GM19240 (cell line): ENCODE measurements around the gene LARP1.

DNA sequence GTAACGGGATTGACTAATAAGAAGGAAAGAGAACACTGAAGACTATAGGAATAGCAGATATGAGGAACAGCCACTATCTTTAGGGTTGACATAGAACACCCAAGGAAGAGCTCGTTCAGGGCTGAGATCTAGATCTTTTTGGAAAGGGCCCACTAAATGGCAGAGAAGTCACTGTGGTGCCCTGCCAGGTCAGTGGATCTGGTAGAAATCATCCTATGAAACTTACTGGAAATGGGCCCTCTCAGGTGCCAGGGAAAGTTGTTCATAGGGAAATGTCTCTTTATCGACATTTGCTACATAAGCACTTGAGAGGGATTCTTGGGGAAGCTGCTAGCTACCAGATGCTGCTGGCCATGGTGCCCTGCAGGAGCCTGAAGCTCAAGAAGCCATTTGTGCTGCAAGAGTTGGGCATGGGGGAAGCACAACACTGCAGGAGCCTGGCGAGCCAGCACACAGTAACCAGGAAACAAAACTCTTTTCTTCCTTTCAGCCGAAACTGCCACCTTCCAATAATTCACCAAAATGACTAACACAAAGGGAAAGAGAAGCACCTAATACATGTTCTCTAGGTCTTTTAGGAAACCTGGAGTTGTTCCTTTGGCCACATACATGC, 26.4 kb upstream of the LARP1 start:
- RRBS, result no CpG with 5 or more reads among the region's 5 CpGs

GRCh38 chr5:154755273-154755990, at the start of gene LARP1:
Gene LARP1 (plus strand): TSS chr5:154755377.
- RRBS, result 3% methylated on average over 20 of the region's 91 CpGs

- RRBS, result 2% methylated on average over 23 of the region's 82 CpGs
Measured at GRCh38 chr5:154756706-154757603, 1.8 kb downstream of the LARP1 start.

- RRBS, result no CpG with 5 or more reads among the region's 10 CpGs
Measured at GRCh38 chr5:154810952-154811935, 39.2 kb downstream of the FAXDC2 start.

DNA sequence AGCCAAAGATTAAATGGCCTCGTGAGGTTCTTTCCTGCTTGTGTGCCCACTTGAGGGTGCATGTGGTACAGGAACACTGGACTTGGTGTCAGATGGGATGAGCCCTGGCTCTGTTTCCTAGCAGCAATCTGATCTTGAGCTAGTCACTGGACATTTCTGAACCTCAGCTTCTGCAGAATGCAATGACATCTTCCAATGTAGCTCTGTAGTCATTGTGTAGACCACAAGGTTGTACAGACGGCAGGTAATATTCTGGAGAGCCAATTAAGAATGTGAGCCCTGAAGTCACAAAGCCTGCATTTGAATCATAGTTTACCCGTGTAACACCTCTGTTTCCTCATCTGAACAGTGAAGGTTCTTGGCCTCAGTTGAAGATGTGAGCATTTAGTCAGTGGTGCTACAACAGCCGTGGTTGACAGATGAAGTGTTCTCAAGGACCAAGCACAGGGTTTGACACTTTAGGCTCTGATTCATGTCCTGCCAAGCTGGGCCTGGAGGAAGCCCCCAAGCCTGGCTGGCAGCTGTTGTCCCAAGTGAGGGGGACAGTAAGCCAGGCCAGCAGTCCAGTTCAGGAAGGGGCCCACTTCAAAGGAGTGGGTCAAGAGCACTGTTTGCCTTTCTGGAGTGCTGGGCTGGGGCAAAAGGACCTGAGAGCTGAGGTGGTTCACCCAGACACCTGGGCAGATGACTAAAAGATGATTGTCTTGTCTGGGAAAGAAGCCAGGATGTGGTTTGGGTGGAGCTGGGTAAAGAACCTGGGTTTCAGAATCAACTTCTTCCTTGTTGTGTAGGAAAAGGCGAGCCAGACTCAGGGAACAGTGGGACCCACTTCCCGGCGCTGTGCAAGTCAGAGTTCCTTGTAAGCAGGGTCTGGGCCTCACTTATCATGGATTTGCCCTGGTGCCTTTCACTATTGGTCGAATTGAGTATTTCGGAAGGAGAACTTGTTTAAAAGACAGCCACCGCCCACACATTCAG, 20.7 kb downstream of the FAXDC2 start:
- RRBS, result no CpG with 5 or more reads among the region's 10 CpGs

GRCh38 chr5:154830369-154830808, 20.0 kb downstream of the FAXDC2 start:
- RRBS, result no CpG with 5 or more reads among the region's 2 CpGs

DNA sequence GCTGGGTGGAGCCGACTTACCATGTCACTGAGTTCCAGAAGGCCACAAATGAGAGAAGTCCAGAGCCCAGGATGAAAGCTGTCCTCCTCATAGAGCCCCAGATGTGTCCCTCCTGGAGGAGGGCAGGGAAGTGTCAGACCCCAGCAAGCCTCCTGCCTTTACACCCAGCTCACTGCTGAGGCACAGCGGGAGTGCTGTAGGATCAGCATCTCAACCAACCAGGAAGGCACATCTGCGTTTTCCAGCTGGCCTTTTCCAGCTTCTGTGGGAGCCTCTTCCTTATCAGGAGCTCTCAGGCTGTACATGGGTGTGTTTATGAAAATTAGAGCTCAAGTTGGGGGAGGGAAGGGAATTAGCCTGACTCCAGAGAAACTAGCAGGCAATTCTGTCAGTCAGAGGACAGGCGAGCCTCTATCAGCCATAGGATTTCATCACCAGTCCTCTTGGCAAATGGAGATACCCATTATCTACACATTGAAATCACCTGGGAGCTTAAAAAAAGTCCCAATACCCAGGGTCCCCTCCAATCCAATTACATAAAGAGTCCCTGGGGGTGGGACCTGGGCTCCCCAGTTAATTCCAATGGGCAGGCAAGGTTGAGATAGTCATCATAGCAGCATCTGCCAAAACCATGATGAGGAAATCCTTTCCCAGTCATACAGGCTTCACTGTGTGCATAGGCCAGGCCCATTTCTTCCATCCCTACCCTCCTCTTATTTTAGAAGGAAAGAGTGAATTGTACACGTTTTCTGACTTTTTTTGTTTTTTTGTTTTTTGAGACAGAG, 15.4 kb downstream of the FAXDC2 start:
- RRBS, result no CpG with 5 or more reads among the region's 5 CpGs

DNA sequence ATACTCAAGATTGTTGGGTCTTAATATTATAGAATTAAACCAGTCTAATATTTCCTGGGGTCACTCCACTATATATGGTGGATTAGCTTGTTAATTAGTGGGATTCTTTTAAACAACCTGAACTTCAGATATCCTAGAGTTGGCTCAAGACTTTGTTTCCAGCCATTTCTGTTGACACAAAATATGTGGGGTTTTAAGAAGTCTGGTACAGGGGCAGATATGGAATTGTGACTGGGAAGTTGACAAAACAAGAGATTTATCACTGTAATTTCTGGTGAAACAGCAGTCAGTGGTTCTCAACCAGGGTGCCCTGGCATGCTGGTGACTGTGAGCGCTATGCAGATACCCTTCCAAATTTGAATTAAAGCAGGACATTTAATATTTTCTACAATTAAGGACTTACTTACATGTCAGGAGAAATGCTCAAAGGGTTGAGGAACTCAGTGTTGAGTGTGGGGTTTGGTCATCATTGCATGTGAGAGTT, 18.6 kb downstream of the CNOT8 start:
- RRBS, result no CpG with 5 or more reads among the region's 1 CpG

- RRBS, result no CpG with 5 or more reads among the region's 4 CpGs
Measured at GRCh38 chr5:155402815-155403391, 389.3 kb downstream of the KIF4B start.

DNA sequence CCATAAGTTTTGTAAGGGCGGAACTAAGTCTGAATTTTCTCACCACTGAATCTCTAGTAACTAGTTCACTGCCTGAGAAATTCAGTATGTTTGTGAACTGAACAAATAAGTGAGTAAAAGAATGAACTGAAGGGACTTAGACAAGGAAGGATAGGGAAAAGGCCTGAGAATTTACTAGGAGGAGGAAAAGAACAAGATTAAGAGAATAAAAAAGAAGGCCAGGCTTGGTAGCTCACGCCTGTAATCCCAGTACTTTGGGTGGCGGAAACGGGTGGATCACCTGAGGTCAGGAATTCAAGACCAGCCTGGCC, 122.3 kb downstream of the SGCD start:
- RRBS, result no CpG with 5 or more reads among the region's 4 CpGs

DNA sequence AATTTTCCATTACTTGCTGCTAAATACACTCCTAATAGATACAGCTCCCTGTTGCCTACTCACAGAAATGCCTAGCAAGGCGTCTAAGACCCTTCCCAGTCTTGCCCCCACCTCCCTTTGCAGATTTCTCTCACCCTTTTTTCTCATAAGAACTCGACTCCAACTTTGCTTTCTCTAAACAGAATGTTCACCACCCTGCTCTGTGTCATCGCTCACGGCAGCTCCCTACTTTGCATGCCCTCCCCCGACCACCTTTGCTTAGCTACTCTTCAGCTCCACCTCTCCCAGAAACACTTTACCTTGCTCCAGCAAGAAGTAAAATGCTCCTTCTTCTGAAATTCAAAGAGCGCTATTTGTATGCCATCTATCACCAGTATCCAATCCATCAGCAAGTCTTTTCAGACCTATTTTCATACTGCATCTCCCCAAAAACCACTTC, 15.2 kb upstream of the PPP1R2B start:
- RRBS, result no CpG with 5 or more reads among the region's 6 CpGs

DNA sequence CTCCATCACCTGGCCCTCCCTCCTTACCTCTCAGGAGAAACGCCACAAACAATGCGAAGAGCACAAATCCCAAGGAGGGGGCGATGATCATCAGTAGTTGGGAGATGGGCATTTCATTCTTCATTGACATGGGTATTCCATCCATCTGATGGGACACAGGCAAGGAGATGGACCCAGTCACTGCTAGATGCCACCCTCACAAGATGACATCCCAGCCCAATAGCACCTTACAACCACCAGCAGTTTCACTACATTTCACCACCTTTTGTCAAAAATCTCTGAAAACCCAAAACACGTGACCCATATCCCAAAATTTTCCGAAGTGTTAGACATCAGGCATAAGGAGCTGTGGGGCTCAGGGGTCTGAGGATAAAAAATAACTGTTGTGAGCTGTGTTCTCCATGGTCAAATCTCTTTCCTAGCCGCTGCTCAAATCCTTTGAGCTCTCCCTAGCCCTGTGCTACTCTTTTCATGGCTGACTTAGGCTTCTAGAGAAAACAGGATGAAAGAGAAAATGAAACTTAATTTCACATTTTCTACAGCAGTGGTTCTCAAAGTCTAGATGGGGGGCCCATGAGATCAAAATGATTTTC, 40.9 kb downstream of the TIMD4 start:
- RRBS, result no CpG with 5 or more reads among the region's 6 CpGs

- RRBS, result no CpG with 5 or more reads among the region's 2 CpGs
Measured at GRCh38 chr5:156972164-156972726, 9.2 kb upstream of the TIMD4 start.

GRCh38 chr5:157233638-157233972, 32.3 kb upstream of the CYFIP2 start:
- RRBS, result no CpG with 5 or more reads among the region's 2 CpGs

- RRBS, result no CpG with 5 or more reads among the region's 3 CpGs
Measured at GRCh38 chr5:157270017-157270510, 4.1 kb downstream of the CYFIP2 start.

DNA sequence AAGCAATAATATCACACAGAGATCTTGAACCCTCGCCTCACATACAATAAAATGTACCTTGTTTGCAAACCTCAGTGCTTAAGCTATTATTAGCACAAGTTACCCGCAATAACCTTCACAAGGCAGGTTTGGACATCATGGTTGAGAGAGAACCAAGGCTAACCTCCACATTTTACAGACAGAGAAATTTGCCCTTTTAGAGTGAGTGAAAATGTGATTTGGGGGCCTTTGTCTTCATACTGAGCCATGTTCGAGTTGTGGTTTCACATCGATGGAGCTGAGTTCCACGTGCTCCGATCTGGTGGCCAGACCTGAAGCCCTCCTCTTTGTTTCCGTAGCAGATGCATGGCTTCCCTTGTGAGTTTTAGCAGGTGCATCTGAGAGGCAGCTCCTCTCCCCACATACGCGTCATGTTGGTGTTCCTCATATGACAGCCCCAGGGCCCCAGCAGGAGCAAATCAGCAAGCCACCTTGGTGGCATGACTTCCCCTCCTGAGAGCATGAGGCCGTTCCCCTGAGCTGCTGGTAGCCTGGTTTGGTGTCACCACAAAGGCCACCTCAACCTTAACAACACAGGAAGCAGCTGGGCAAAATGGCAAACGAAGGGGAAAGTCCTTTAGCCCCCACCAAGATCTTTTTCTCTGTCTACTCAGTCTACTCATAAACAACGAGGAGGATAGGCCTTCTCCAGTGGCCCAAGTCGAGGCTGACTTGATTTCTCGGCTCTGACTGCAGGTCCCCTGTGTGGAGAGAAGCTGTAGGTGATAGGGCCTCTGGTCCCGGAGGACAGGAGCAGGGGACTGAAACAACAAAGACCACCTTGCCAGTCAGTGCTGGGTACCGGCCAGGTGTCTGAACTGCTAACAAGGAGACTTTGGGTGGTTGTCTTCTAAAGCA, 5.8 kb downstream of the CYFIP2 start:
- RRBS, result 5% methylated on average over 2 of the region's 16 CpGs

GRCh38 chr5:157286574-157287319, 20.8 kb downstream of the CYFIP2 start:
- RRBS, result no CpG with 5 or more reads among the region's 10 CpGs

DNA sequence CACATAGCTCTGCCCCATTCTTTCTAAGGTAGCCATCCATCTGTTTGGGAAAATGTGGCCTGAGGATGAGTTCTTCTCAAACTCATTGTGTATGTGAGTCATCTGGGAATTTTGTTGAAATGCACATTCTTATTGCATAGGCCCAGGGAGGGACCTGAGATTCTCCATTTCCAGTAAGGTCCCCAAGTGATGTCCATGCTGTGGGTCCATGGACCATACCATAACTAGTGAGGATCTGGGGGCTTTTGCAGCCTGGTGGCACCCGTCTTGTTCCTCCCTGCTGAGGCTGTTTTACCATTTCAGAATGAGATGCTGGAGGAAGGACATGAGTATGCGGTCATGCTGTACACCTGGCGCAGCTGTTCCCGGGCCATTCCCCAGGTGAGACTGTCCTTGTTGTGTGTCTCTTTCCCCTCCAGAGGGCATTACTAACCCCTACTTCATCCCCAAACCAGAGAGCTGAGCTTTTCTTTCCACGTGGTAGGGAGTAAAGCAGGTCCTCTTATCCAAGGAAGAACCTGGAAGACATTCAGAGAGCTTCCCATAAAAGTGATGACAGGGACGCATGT, 28.6 kb downstream of the CYFIP2 start:
- RRBS, result no CpG with 5 or more reads among the region's 6 CpGs

DNA sequence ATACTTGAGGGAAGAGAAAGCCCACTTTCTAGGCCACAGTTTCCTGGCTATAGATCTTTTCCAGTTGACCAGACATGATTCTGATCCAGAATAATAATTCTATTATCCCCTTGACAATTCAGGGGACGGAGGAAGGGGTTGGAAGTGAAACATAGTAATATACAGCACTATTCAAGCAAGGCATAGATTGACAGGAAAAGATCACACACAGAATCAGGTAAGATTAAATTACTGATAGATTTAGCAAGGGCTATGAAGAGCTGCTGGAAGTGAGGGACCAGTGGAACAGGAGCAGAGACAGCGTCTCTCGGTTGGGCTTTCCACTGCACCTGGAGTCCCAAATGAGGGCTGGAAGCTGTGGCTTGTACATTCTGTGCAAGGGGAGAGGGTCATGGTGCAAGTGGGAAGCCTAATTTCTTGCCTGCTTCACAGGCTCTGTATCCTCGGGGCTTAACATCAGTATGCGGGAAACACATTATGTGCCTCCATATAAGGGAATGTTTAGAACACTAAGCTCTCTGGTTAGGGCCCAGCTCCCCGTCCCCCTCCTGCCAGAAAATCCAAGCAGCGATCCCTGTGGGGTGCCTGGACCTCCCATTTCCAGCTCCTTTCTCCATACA, 25.4 kb upstream of the FNDC9 start:
- RRBS, result no CpG with 5 or more reads among the region's 7 CpGs